Measurements from ENCODE around the genes PPP1R2 and MUC4.

DNA sequence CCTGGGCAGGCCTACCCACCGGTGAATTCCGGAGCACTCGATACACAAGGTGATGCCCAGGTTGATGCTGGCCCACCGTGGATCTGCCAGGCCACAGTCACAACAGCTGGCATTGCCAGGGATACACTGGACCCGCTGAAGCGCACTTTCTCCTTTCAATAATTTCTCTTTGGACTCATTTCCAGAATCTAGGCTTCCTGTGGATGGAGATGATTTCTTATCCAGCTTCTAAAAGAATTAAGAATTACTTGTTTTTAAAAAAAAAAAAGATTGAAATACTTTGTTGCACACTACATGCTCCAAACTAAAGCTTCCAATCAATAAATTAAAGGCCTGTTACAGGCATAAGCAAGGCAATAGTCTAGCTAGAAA lies 31.0 kb upstream of the XXYLT1 start:
- PRO-cap, result no peak
CAGE:
- cytosol, long polyA minus RNA, result no peak
- cytosol, long polyA plus RNA, result no peak
- long polyA plus RNA, result no peak
- nucleus, long polyA minus RNA, result no peak
- nucleus, long polyA plus RNA, result no peak

DNA sequence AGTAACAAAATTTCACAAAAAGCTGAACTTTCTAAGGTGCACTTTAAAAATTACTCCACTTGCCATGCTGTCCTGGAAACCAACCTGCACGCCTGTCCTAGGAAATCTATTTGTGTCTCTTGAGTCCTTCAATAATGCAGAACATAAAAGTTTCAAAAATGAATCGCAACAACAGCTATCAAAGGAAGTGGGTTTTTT lies 1.7 kb downstream of the ACAP2 start:
- PRO-cap, result no peak
CAGE:
- cytosol, long polyA minus RNA, result no peak
- cytosol, long polyA plus RNA, result no peak
- long polyA plus RNA, result no peak
- nucleus, long polyA minus RNA, result no peak
- nucleus, long polyA plus RNA, result no peak

DNA sequence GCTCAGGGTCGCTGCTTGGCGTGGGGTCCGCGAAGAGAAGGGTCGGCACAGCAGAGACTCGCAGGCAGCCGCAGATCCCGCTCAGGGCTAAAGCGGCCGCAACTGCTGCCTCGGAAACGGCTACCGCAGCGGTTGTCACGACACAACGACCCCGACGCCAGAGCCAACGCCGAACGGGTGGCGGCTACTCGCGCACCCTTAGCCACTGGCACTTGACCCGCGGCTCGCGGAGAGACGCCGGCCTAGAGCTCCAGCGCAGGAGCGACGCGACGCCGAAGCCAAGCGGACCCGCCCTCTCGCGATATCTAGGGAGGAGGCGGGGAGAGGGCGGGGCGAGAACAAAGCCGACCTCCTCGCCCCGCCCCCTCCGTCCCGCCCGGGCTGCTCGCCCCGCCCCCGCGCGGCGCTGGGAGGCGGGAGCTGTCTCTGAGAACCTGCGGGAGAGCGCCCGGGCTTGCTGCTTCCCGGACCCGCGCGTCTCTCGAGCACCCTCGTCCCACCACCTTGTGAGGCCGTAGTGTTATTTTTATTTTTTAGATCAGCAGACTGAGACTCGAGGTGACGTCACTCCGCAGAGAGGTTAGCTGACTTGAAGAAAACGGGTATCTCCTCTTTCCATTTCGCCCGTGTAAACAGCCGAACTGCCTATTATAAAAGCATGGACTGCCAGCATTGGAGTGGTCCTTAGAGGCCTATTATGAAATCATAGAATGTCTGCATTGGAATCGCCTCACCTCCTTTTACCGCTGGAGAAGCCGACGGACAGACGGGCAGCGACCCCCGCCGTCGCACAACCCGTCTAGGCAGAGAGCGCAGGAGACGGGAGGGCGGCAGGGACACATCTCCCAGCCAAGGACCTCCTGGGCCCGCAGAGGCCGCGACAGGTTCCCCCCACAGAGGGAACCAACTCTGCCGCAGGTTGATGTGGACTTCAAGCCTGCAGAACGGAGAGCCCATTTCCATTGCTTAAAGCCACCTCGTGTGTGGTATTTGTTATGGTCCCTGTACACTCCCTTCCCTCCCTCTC lies at the start of gene PPP1R2:
PPP1R2 (minus strand) TSS at position 279 of the 1,027 bp plus-strand sequence.
- PRO-cap, result bidirectional peak, plus-strand start at position 429 of the sequence, minus-strand start at position 277 of the sequence
CAGE:
- cytosol, long polyA minus RNA, result start-site peak on the minus strand centred at position 264 of the sequence, 42 bp wide, 422 reads
- cytosol, long polyA plus RNA, result start-site peak on the minus strand centred at position 248 of the sequence, 85 bp wide, 1,256 and 568 reads in 2 replicates
- long polyA plus RNA, result start-site peak on the minus strand centred at position 255 of the sequence, 98 bp wide, 2,157 and 2,037 reads in 2 replicates
- nucleus, long polyA minus RNA, result start-site peak on the minus strand centred at position 245 of the sequence, 79 bp wide, 1,433 reads
- nucleus, long polyA plus RNA, result start-site peak on the minus strand centred at position 248 of the sequence, 85 bp wide, 310 and 635 reads in 2 replicates

DNA sequence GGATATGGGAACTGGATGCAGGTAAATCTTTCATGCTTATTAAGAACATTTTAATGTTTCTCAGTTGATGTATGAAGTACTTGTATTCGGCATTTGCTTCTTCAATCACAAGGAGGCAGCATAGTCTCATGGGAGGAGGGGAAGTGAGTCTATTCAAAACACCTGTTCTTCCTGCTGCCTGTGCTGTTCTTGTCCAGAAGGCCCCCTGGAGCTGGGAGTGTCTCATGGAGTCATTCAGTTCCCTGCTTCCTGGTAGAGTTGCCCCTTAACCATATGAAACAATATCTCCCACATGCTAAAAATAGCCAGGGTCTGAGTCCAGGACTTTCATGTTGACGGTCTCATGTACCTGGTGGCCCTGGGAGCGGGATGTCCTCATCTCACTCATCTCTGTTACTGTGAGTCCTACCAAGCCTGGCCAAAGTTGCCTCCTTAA lies 15.5 kb upstream of the PPP1R2 start:
- PRO-cap, result no peak
CAGE:
- cytosol, long polyA minus RNA, result no peak
- cytosol, long polyA plus RNA, result no peak
- long polyA plus RNA, result no peak
- nucleus, long polyA minus RNA, result no peak
- nucleus, long polyA plus RNA, result no peak

- PRO-cap, result no peak
CAGE:
- cytosol, long polyA minus RNA, result no peak
- cytosol, long polyA plus RNA, result no peak
- long polyA plus RNA, result no peak
- nucleus, long polyA minus RNA, result no peak
- nucleus, long polyA plus RNA, result no peak
These were observed 61.3 kb upstream of the APOD start for GRCh38 chr3:195644708-195645743.

DNA sequence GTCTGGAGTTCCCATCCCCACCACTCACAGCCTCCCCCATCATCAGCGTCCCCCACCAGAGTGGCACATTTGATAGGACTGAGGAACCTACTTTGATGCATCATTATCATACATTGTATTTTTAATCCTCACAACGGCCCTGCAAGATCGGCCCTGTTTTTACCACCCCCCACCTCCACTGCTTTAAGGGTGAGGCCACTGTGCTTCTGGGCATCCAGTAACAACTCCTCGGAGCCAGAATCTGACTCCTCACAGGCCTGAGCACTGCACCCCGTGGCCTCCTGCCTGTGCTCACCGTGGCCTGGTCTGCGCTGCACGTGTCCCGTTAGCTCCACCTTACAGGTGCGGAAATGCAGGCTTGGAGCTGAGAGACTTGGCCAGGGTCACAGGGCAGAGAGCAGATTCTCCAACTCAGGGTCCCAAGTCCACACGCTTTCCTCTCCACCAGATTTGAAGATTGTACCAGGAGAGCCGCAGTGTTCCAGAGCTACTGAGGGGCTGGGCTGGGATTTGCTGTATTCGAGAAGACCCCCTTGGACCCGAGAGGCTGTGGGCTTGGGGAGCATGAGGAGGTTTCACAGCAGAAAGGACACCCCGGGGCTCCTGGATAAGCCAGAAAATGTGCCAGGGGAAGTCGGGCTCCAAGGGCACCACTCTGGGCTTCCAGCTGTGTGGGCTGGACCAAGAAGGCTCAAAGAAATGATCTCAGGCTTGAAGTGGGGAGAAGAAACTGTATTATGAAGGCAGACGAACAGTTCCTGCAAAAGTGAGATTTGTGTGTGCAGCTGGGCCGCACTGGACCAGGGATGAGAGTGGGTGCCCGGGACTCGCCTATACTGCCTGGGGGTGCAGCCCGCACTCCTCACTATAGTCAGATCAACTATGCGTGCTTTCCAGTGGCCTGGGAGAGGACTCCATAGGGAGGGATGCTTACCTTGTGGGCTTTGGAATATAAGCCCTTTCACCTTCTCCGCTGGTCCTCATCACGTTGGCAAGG lies 1.6 kb downstream of the MUC20 start:
- PRO-cap, result no peak
CAGE:
- cytosol, long polyA minus RNA, result no peak
- cytosol, long polyA plus RNA, result no peak
- long polyA plus RNA, result no peak
- nucleus, long polyA minus RNA, result no peak
- nucleus, long polyA plus RNA, result no peak

GRCh38 chr3:195724855-195725205 lies 4.1 kb downstream of the MUC20 start:
- PRO-cap, result no peak
CAGE:
- cytosol, long polyA minus RNA, result no peak
- cytosol, long polyA plus RNA, result no peak
- long polyA plus RNA, result no peak
- nucleus, long polyA minus RNA, result no peak
- nucleus, long polyA plus RNA, result no peak

DNA sequence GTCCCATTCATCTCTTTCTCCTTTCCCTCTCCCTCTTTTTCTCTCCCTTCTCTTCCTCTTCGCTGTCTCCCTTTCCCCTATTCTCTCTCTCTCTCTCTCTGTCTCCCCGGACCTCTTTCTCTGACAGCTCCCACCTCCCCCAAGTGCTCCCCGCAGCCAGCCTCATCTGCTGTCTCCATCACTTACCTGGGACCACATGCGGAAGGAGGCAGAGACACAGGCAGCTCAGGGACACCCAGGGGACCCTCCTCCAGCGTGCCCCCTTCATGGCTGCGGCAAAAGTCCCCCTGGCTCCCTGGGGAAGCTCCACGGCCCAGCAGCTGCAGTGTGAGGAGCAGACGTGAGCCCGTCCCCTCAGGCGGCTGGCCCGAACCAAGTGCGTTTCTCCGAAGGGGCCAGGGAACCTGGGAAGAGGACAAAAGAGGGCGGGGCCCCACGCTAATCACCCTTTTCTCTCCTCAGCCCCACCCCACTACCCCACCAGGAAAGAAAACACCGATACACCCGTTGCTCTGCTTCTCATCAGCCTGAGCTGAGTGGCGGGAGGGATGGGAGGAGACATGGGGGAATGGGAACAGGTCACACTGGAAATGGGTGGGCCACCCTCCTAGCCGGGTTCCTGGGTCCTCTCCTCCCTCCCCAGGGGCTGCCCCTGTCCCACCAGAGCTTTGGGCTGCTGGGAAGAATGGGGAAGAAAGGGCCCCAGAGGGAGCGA lies at the start of gene MUC4:
MUC4 (minus strand) TSS at position 380 of the 715 bp plus-strand sequence.
- PRO-cap, result no peak
CAGE:
- cytosol, long polyA minus RNA, result no peak
- cytosol, long polyA plus RNA, result no peak
- long polyA plus RNA, result no peak
- nucleus, long polyA minus RNA, result no peak
- nucleus, long polyA plus RNA, result no peak

DNA sequence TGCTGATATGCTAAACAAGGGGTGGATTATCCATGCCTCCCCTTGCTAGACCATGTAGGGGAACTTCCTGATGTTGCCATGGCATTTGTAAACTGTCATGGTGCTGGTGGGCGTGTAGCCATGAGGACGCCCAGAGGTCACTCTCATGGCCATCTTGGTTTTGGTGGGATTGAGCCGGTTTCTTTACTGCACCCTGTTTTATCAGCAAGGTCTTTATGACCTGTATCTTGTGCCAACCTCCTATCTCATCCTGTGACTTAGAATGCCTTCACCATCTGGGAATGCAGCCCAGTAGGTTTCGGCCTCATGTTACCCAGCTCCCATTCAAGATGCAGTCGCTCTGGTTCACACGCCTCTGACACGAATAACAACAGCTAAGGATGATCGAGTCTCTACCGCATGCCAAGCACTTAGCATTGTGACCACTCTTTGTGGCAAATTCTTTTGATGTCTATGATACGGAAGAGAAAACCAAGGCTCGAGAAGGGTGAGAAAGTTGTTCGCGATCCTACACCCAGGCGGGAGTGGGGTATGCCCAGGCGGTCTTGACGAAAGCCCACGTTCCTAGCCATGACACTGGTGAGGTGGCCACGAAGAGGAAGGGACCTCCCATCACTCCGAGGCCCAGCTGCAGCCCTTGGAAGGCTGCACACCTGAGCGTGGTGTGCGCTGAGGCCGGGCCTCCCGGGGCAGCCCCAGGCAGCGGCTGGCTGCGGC lies 37.3 kb upstream of the MUC4 start:
- PRO-cap, result no peak
CAGE:
- cytosol, long polyA minus RNA, result no peak
- cytosol, long polyA plus RNA, result no peak
- long polyA plus RNA, result no peak
- nucleus, long polyA minus RNA, result no peak
- nucleus, long polyA plus RNA, result no peak

DNA sequence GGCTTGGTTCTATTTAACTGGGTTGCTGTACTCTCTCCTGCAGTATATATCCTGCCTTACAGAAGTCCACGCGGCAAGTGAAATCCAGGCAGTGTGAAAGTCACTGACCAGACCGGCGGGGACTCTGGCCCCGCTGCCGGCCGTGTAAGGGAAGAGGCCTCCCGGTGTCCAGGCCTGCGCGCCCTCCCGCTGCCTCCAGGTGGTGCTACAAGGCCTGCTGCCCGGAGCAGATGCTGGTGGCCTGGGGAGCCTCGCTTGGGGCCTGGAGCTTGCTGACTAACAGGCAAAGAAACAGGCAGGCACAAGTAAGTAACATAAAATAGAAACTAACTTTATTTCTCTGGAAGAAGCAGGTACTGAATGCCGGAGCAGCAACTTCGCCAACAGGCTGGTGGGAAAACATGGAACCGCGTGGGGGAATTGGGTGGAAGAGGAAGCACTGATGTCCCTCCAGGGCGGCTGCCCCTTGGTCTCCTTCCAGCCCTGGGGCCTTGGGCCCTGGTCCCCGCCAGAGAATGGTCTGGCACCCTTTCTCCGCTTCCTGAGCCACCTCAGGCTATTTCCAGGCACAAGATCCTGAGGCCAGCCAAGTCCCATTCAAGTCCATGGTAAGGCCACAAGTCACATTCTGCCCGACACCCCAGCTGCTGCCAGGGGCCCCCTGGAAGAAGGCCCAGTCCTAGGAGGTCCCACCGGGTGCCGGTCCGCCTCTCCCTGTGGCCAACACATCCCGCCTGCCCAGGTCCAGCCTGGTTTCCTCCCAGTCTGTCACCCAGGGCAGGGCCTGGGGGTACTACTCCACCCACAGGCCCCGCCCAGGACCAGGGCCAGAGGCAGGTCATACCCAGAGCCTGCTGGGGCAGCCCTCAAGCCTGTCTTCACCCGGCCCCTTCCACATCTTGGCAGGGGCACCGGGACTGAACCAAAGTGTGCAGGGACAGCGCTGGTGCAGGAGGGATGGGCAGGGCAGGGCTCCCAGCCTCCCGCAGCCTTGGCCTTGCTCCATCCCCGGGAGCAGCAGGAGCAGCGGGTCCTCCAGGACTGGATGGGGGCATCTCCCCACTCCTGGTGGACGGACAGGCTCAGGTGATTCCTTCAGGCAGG lies 44.9 kb downstream of the TNK2 start:
- PRO-cap, result no peak
CAGE:
- cytosol, long polyA minus RNA, result no peak
- cytosol, long polyA plus RNA, result no peak
- long polyA plus RNA, result no peak
- nucleus, long polyA minus RNA, result no peak
- nucleus, long polyA plus RNA, result start-site peak on the minus strand centred at position 516 of the sequence, 331 bp wide, 648 and 757 reads in 2 replicates

DNA sequence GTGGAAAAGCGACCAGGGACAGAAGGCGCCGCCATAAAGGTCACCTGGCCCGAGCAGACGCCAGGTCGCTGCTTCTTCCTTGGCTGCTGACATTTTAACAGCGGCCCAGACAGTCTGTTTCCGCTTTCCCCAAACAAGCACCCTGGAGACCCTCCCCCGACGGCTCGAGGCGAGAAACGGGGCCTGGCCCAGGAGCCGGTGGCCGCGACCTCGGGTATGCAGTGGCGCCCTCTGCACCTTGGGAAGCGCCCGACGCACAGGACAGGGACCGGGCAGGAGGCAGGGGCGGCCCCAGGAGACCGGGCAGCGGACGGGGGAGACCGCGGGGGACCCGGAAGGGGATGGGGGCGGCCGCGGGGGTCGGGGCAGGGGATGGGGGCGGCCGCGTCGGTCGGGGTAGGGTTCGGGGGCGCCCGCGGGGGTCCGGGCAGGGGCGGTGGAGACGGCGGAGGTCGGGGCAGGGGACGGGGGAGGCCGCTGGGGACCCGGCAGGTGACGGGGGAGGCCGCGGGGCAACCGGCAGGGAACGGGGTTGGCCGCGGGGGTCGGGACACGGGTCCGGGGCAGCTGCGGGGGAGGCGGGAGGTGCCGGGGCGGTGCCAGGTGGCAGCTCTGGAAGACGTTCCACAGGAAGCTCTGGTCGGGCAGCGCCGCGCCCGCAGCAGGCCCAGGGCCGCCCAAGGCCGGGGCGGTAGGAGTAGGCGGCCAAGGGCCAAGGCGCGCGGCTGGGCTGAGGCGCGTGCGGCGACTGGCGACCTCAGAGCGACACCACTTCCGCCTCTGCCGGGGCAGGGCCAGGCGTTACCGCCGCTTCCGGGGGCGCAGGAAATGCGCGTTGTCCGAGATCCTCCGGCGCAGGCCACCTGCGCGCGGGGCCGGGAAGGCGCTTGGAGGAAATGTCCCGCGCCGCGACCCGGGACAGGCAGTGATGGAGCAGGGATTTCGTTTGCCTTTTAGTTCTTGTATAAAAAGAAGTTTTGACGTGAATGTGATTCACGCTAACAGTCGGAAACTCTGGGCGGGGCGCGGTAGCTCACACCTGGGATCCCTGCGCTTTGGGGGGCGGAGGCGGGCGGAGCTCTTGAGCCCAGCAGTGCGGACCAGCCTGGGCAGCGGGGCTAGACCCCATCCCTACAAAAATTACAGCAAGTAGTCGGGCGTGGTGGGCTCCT lies 45.8 kb upstream of the TNK2 start:
- PRO-cap, result unidirectional peak, minus-strand start at position 770 of the sequence
CAGE:
- cytosol, long polyA minus RNA, result no peak
- cytosol, long polyA plus RNA, result no peak
- long polyA plus RNA, result no peak
- nucleus, long polyA minus RNA, result no peak
- nucleus, long polyA plus RNA, result no peak

DNA sequence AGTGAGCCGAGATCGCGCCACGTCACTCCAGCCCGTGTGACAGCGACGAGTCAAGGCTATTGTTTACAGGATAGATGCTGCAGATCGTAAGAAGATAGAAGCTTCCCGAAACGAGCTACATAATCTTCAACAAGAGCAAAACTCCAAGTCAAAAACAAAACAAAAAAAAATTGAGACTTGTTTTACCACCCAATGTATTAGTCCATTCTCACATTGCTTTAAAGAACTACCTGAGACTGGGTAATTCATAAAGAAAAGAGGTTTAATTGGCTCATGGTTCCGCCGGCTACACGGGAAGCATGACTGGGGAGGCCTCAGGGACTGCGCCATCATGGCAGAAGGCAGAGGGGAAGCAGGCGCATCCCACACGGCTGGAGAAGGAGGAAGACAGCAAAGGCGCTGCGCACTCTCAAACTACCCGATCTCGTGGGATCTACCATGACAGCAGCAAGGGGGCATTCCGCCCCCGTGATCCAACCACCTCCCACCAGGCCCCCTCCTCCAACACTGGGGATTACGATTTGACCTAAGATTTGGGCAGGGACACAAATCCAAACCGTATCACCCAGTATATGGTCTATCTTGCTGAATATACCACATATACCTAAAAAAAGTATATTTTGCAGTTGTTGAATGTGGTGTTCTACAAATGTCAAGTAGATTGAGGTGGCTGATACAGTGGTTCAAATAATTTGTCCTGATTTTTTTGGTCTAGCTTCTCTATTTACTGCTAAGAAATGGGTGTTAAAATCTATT lies 36.6 kb downstream of the TFRC start:
- PRO-cap, result no peak
CAGE:
- cytosol, long polyA minus RNA, result no peak
- cytosol, long polyA plus RNA, result no peak
- long polyA plus RNA, result no peak
- nucleus, long polyA minus RNA, result no peak
- nucleus, long polyA plus RNA, result no peak

GRCh38 chr3:196079402-196080400 lies 2.2 kb downstream of the TFRC start:
- PRO-cap, result no peak
CAGE:
- cytosol, long polyA minus RNA, result no peak
- cytosol, long polyA plus RNA, result no peak
- long polyA plus RNA, result no peak
- nucleus, long polyA minus RNA, result no peak
- nucleus, long polyA plus RNA, result no peak

- PRO-cap, result no peak
CAGE:
- cytosol, long polyA minus RNA, result no peak
- cytosol, long polyA plus RNA, result no peak
- long polyA plus RNA, result no peak
- nucleus, long polyA minus RNA, result no peak
- nucleus, long polyA plus RNA, result no peak
These were observed 1.4 kb downstream of the TFRC start for GRCh38 chr3:196080401-196080901.

DNA sequence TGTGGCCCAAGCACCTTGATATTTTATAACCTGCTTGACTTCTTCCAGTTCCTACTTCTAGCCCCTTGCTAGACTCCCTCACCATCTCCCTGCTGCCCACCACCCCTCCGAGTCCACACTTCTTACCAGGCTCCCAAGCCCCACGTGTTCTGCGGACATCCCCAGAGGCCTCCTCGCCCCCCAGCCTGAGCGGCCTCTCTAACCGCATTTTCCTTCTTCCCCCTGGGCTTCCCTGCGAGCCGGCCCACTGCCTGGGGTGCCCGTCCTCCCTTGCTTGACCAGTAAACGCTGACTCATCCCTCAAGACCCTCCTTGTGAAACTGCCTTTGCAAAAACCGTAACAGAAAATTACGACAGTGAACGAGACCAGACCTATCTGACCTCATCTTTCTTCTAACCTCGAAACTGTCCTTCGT lies 41.1 kb upstream of the TFRC start:
- PRO-cap, result no peak
CAGE:
- cytosol, long polyA minus RNA, result no peak
- cytosol, long polyA plus RNA, result no peak
- long polyA plus RNA, result no peak
- nucleus, long polyA minus RNA, result no peak
- nucleus, long polyA plus RNA, result no peak

- PRO-cap, result no peak
CAGE:
- cytosol, long polyA minus RNA, result no peak
- cytosol, long polyA plus RNA, result no peak
- long polyA plus RNA, result no peak
- nucleus, long polyA minus RNA, result no peak
- nucleus, long polyA plus RNA, result no peak
These were observed 51.3 kb downstream of the ZDHHC19 start for GRCh38 chr3:196159817-196160359.

GRCh38 chr3:196165847-196166369 lies 45.3 kb downstream of the ZDHHC19 start:
- PRO-cap, result no peak
CAGE:
- cytosol, long polyA minus RNA, result no peak
- cytosol, long polyA plus RNA, result no peak
- long polyA plus RNA, result no peak
- nucleus, long polyA minus RNA, result no peak
- nucleus, long polyA plus RNA, result no peak

GRCh38 chr3:196177874-196178384 lies 33.3 kb downstream of the ZDHHC19 start:
- PRO-cap, result no peak
CAGE:
- cytosol, long polyA minus RNA, result no peak
- cytosol, long polyA plus RNA, result no peak
- long polyA plus RNA, result no peak
- nucleus, long polyA minus RNA, result no peak
- nucleus, long polyA plus RNA, result no peak

DNA sequence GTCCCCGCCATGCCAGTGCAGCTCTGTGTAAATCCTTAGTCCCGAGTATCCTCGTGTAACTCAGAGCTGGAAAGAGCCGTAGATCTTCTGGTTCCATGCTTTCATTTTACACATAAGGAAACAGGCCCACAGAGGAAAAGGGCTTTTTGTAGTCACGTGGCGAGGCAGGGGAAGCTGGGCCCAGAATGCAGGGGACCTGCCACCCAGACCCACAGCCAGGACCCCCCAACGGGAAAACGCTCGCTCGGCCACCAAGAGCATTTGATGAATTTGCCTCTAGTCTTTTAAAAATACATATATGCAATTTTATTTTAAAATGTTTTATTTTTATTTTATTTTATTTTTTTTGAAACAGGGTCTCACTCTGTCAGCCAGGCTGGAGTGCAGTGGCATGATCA lies 24.0 kb downstream of the ZDHHC19 start:
- PRO-cap, result no peak
CAGE:
- cytosol, long polyA minus RNA, result no peak
- cytosol, long polyA plus RNA, result no peak
- long polyA plus RNA, result no peak
- nucleus, long polyA minus RNA, result no peak
- nucleus, long polyA plus RNA, result no peak

GRCh38 chr3:196336446-196336978 lies 1.7 kb downstream of the TM4SF19 start:
- PRO-cap, result no peak
CAGE:
- cytosol, long polyA minus RNA, result no peak
- cytosol, long polyA plus RNA, result no peak
- long polyA plus RNA, result no peak
- nucleus, long polyA minus RNA, result no peak
- nucleus, long polyA plus RNA, result no peak

Measured in endothelial cell of umbilical vein (primary cell).